Smooth muscle cell (in vitro differentiated cells): ENCODE results near the gene INO80B.

- RAMPAGE, long total RNA = no peak
Observed at GRCh38 chr2:74206051-74206737, 7.8 kb downstream of the MTHFD2 start.

DNA sequence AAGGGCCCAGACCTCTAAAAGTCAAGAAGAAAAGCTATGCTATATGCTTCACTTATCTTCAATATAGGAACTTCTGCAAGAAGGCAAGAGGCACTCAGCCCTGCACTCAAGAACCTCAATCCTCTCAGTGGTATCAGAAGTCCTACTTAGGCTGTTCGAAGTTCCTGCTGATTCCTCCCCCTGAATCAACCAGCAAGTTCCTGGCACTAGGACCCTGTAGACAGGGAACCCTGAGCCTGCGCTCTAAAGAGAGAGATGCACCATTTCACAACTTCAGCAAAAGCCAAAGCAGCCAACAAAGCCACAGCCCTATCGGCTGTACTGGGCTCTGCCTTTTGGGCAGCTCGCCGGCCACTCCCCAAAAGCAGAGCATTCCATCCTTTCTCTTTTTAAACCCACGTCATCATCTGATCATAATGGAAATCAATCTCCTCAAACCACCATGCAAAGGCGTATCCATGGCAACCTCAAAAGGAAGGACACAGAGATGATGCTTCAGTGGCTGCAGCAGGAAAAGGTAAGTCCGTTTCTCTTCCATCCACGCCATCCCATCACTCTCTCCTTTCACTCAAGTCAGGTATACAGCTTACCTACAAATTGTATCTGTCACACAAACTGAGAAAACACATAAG, 5.2 kb upstream of the DCTN1 start:
- RAMPAGE, long total RNA = no peak

GRCh38 chr2:74454563-74455656, at the start of gene INO80B:
Gene INO80B (plus strand): TSS chr2:74455087.
- RAMPAGE, long total RNA = start-site peak on the plus strand at chr2:74455093-74455123, 227 and 54 reads in 2 replicates

- RAMPAGE, long total RNA = no peak
Observed at GRCh38 chr2:74471132-74471815, 1.2 kb downstream of the MRPL53 start.

DNA sequence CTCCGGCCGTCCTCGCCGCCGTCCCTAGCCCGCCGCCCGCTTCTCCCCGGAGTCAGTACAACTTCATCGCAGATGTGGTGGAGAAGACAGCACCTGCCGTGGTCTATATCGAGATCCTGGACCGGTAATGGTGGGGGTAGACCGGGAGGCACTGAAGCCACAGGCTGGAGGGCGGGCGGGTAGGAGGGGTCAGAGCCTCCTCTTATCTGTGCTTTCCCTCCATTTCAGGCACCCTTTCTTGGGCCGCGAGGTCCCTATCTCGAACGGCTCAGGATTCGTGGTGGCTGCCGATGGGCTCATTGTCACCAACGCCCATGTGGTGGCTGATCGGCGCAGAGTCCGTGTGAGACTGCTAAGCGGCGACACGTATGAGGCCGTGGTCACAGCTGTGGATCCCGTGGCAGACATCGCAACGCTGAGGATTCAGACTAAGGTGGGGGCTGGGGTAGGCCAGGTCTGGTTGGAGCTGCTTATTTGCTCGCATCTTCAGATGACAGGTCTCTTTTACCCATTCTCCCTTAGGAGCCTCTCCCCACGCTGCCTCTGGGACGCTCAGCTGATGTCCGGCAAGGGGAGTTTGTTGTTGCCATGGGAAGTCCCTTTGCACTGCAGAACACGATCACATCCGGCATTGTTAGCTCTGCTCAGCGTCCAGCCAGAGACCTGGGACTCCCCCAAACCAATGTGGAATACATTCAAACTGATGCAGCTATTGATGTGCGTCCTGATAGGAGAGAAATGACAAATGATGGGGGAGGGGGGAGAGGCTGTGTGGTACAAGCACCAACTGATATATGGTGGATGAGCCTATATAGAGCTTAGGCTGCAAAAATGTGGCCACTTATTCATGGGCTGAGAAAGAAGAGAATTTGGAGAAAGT, 896 bp downstream of the HTRA2 start:
- RAMPAGE, long total RNA = no peak

DNA sequence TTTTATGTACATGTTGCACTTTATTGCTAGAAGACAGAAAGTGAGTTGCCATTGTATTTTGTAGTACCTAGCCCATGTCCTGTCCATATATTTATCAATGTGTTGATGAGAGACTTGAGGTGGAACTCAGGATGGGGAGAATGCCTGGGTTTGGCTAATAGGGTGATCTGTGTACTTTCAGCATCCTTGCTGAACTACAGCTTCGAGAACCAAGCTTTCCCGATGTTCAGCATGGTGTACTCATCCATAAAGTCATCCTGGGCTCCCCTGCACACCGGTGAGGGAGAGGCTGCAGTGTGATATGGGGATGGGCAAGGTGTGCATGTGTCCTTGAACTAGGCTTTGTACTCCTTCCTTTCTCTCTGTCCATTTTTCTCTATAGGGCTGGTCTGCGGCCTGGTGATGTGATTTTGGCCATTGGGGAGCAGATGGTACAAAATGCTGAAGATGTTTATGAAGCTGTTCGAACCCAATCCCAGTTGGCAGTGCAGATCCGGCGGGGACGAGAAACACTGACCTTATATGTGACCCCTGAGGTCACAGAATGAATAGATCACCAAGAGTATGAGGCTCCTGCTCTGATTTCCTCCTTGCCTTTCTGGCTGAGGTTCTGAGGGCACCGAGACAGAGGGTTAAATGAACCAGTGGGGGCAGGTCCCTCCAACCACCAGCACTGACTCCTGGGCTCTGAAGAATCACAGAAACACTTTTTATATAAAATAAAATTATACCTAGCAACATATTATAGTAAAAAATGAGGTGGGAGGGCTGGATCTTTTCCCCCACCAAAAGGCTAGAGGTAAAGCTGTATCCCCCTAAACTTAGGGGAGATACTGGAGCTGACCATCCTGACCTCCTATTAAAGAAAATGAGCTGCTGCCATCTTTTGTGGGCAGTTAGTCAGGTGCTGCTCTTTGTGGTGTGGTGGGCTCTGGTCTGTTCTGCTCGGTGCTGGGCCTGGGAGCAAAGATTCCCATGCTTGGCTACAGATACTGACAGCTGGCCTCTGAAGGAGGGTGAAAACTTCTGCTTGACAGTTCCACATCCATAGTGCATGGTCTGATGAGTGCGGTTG, 3.0 kb downstream of the HTRA2 start:
- RAMPAGE, long total RNA = no peak

GRCh38 chr2:74548560-74549185, 5.1 kb downstream of the LOXL3 start:
- RAMPAGE, long total RNA = no peak

GRCh38 chr2:74554931-74555998, 745 bp downstream of the DOK1 start:
- RAMPAGE, long total RNA = no peak

- RAMPAGE, long total RNA = no peak
Observed at GRCh38 chr2:74695595-74696238, 41.7 kb downstream of the SEMA4F start.

DNA sequence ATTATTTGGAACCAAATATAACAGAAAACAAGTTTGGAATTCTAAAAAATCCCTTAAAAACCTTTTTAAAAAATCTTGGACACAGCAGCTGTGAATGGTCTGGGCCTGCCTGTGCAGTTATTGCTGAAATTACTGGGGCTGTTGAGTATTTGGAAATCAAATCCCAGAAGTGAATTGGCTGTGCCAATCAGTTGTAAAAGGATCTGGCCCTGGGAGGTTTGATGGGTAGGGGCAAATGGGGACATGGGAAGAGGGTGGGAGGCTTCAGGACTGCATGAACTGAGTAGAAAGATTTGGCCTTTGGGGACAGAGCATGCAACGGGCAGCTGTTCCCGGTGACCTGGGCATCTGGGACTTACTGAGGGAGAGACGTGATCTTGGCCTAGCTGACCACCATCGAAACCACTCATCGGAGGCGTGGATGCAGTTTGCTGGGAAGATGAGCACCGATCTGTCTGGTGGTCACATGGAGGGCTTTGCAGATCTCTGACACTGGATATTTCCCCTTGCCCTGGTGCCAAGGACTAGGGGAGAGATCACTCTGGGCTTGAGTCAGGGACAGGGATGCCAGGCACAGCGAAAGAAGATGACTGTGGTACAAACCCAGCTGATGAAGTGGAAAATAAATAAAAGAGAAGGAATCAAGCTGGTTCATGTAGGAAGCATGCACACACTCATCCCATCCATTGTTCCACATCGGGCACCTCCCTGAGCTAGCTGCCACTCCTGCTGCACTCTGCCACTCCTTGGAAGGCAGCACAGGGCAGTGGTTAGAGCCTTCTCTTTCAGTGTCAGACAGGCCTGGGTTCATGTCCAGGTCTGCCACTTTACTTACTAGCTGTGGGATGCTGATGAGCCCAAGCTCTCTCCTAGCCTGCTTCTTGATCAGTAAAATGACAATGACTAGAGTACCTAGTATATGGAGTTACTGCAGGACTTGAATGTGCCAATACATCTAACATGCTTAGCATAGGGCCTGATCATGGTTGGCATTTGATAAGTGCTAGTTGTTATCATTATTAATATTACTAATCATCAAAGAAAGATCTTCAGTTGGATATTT, 58.5 kb downstream of the SEMA4F start:
- RAMPAGE, long total RNA = no peak

GRCh38 chr2:74717131-74717622, 63.1 kb downstream of the SEMA4F start:
- RAMPAGE, long total RNA = no peak

- RAMPAGE, long total RNA = no peak
Observed at GRCh38 chr2:74917662-74918215, 40.7 kb upstream of the POLE4 start.

GRCh38 chr2:75238914-75239406, 39.6 kb upstream of the TACR1 start:
- RAMPAGE, long total RNA = no peak

DNA sequence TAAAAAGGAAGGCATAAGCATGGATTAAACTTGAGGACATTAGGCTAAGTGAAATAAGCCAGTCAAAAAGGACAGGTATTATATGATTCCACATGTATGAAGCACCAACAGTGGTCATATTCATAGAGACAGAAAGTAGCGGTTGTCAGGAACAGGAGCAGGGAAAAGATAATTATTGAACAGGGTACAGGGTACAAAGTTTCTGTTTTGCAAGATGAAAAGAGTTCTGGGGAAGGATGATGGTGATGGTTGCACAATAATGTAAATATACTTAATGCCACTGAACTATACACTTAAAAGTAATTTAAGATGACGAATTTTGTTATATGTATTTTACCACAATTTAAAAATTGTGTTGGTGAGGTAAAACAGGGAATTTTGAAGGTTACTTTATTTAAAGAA, 39.2 kb downstream of the EVA1A start:
- RAMPAGE, long total RNA = no peak

- RAMPAGE, long total RNA = no peak
Observed at GRCh38 chr2:75679251-75679684, 31.4 kb downstream of the GCFC2 start.

- RAMPAGE, long total RNA = no peak
Observed at GRCh38 chr2:76748059-76748570, 774.1 kb downstream of the LRRTM4 start.

DNA sequence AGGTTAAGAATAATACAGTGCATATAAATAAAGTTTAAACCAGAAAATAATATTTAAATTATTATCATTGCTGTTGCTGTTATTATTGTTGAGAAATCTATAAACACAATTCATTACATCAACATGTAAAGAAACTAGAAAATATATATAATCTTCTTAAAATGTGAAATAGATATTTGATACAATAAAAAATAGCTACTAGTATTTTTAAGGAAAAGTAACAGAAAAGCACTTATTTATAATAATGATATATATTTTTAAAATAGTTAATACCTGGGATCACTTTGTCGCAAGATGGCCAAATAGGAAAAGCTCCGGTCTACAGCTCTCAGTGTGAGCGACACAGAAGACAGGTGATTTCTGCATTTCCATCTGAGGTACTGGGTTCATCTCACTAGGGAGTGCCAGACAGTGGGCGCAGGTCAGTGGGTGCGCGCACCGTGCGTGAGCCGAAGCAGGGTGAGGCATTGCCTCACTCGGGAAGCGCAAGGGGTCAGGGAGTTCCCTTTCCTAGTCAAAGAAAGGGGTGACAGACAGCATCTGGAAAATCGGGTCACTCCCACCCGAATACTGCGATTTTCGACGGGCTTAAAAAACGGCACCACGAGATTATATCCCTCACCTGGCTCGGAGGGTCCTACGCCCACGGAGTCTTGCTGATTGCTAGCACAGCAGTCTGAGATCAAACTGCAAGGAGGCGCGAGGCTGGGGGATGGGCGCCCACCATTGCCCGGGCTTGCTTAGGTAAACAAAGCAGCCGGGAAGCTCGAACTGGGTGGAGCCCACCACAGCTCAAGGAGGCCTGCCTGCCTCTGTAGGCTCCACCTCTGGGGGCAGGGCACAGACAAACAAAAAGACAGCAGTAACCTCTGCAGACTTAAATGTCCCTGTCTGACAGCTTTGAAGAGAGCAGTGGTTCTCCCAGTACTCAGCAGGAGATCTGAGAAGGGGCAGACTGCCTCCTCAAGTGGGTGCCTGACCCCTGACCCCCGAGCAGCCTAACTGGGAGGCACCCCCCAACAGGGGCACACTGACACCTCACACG, 70.7 kb upstream of the LRRTM4 start:
- RAMPAGE, long total RNA = no peak

DNA sequence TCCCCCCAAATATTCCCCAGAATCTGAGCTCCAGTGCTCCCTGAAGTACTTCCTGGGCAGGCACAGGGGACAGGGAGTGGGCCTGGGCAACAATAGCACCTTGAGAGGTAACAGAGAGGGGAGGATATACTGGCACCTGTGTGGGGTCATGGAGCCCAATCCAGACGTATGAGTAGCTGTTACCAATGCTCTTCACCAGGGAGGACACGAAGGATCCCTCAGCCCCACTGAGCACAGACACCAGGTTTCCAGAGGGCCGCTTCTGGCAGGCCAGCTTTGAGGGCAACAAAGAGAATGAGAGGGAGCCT, 1.4 kb downstream of the REG3A start:
- RAMPAGE, long total RNA = no peak

GRCh38 chr2:79270522-79270921, 111.0 kb upstream of the REG3A start:
- RAMPAGE, long total RNA = no peak

DNA sequence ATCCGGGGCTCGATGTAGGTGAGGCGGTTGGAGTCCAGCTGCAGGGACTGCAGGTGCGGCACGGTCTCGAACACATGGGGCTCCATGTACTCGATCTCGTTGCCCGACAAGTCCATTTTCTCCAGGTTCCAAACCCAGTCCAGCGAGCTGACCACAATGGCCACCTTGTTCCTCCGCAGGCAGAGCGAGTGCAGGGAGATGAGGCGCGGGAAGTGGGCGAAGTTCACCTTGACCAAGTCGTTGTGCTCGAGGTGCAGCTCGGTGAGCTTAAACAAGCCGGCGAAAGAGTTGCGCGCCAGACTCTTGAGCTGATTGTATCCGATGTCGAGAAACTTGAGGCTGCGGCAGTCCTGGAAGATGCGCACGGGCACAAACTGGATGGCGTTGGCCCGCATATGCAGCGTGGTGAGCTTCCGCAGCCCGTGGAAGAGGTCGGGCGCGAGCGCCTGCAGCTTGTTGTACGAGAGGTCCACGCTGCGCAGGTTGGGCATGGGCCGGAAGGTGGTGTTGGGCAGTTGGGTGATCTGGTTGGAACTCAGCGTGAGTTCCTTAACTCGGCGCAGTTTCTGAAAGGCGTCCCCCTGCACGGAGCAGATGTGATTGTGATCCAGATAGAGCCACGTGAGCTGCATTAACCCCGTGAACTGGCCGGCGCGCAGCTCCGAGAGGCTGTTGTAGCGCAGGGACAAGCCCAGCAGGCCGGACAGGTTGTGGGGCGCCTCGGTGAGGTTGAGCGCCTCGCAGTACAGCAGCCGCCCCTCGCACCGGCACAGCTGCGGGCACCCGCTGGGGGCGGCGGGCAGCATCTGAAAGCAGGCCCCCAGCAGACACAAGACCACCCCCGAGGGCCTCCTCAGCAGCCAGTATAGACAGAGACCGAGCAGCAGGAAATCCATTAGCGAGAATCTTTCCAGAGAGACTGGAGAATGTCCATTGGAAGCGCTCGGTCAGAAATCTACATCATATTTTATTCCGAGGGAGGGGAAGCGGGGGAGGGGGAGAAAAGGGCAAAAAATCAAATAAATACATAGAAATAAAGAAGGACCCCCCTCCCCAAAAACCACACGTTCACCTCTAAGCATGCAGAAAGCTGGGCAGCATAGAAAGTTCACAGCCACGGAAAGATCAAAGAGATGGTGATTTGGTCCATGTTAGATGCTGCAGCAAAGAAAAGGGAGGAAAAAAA, 1.2 kb downstream of the LRRTM1 start:
- RAMPAGE, long total RNA = start-site peak on the minus strand centred at position 845 of the sequence, 229 bp wide, 11 and 41 reads in 2 replicates